Epithelial cell of esophagus (primary cell): ENCODE data around the gene DYNC1H1.

GRCh38 chr14:100305205-100306183 is 750 bp downstream of the SLC25A29 start:
- RRBS, result 2% methylated on average over 26 of the region's 83 CpGs

- RRBS, result no CpG with 5 or more reads among the region's 19 CpGs
Observed at GRCh38 chr14:100307362-100308394, 1.4 kb upstream of the SLC25A29 start.

GRCh38 chr14:100374495-100374884 is 657 bp downstream of the WARS1 start:
- RRBS, result no CpG with 5 or more reads among the region's 1 CpG

- RRBS, result no CpG with 5 or more reads among the region's 9 CpGs
Observed at GRCh38 chr14:100408245-100408860, 32.1 kb downstream of the WDR25 start.

GRCh38 chr14:100417319-100418133 is 41.2 kb downstream of the WDR25 start:
- RRBS, result no CpG with 5 or more reads among the region's 12 CpGs

GRCh38 chr14:100418535-100418828 is 42.2 kb downstream of the WDR25 start:
- RRBS, result no CpG with 5 or more reads among the region's 9 CpGs

- RRBS, result 6% methylated on average over 1 of the region's 27 CpGs
Observed at GRCh38 chr14:100567017-100567522, 20.1 kb downstream of the BEGAIN start.

DNA sequence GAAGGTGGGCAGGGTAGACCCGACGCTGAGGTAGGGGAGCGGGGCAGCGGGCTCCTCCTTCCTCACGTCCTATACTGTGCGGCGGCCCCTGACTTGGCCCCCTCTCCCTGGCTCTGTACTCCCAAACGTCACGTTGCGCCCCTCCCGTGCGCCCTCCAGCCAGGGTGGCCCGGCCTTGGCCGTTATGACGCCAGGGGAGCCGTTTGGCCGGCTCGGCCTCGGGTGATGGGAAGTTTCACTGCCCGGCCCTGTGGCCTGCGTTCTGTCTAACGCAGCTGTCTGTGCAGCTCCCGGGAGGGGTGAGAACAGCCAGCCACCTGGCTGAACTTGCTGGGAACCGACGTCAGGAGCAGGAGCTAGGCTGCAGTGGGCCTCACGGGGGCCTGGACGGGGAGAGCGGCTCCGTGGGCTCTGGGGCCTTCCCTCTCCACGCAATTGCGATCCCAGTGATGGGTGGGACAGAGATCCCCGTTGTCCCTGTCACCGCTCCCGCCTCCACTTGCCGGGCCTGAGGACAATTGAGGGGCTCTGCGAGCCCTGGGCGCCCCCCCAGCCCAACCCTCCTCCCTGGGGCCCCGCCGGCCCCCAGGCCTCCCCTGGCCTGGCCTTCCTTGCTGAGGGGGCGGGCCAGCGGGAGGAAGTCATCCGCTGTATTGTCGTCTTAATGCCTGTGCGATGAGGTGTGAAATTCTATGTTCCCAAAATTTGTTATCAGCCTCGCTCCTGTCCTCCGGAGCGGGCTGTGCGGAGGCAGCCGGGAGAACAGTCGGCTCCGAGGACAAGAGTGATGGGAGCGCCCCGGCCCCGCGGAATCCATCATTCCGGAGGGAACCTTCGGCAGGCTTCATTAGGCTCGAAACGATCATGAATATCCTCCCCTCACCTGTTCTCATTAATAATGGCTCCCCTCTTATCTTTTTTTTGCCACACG is 17.6 kb upstream of the DLK1 start:
- RRBS, result 31% methylated on average over 18 of the region's 60 CpGs

DNA sequence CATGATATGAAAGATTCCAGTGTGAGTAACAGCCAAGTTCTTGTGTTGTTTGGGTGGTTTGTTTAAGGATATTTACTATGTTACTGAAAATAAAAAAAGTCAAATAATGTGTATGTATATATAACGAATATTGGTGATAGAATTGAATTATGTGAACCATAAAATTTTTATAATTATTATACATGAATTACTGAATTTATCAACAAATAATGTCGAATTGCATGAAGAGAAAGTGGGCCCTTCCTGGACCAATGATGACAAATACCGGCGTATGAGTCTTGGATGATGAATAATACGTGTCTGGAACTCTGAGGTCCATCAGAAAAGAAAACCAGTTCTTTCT is 65.2 kb upstream of the RTL1 start:
- RRBS, result no CpG with 5 or more reads among the region's 5 CpGs

GRCh38 chr14:101255379-101255923 is 351.9 kb upstream of the RTL1 start:
- RRBS, result no CpG with 5 or more reads among the region's 12 CpGs

DNA sequence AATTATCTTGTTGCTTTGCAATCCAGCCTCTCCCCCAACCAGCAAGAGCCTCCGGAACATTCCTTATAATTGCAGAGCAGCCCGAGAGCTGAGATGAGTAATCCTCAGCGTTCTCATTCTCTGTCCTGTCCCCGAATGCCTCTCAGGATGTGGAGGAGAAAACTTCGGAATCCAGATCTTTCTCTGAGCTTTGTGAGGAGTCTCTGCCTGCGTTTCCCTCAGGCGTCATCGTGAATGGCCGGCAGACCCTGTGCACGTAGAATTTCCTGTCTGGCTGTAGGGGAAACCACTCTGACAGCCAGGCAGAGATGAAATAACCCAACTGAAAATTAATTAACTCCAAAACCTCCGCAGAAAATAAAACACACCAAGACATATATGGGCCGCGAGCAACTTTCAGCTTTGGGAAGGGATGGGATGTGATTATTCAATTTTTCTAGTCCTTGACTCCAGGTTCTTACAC is 360.6 kb upstream of the PPP2R5C start:
- RRBS, result no CpG with 5 or more reads among the region's 13 CpGs

GRCh38 chr14:101507033-101507589 is 254.4 kb upstream of the PPP2R5C start:
- RRBS, result no CpG with 5 or more reads among the region's 22 CpGs

- RRBS, result no CpG with 5 or more reads among the region's 10 CpGs
Observed at GRCh38 chr14:101535669-101536174, 225.8 kb upstream of the PPP2R5C start.

DNA sequence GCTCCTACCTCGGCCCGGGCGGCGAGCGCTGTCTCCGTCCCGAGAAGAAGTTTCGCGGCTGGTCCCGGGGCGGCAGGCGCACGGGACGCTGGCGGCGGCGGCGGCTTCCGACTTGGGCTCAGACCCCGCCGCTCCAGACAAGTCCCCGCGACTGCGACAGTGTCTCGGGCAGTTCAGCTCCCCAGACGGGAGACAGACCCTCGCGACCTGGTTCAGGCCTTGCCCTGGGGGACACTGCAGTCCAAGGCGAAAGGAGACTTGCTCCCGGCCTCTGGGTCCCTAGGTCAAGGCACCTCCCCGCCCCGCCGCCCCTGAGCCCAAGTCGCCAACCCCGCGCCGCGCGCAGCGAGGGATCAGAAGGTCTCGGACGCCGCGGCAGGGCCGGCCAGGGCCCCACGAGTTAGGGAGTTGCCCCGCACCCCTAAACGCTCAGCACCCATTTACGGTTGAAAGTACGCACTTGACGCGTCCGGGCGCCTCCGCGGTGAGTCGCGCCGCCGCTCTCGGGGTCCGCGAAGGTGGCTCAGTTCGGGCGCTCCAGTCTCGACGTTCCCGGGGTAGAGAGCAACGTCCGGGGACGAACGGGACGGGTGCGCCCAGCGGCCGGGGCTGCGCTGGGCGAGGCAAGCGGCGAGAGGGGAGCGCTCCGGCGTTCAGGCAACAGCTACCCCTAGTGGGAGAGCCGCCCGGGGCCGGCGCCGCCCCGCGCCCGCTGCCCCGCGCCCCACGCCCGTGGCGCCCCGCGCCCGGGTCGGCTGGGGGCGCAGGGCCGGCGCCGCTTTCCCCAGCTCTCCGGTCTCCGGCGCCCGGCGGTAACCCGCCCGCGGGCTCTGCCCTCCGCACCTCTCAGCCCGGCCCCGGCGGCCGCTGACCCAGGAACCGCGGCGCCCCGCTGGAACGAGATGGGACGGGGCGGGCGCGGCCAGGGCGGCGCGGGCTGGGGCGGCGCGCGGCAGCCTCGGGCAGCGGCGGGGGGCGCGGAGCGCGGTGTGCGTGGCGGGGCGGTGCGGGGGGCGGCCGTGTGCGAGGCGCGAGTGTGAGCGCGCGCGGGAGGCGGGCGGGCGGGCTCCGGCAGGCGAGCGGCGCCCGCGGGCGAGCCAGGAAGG is 201.4 kb upstream of the PPP2R5C start:
- RRBS, result 3% methylated on average over 65 of the region's 163 CpGs

- RRBS, result no CpG with 5 or more reads among the region's 10 CpGs
Observed at GRCh38 chr14:101588782-101589325, 172.7 kb upstream of the PPP2R5C start.

GRCh38 chr14:101773394-101774343 is 12.2 kb downstream of the PPP2R5C start:
- RRBS, result no CpG with 5 or more reads among the region's 6 CpGs

DNA sequence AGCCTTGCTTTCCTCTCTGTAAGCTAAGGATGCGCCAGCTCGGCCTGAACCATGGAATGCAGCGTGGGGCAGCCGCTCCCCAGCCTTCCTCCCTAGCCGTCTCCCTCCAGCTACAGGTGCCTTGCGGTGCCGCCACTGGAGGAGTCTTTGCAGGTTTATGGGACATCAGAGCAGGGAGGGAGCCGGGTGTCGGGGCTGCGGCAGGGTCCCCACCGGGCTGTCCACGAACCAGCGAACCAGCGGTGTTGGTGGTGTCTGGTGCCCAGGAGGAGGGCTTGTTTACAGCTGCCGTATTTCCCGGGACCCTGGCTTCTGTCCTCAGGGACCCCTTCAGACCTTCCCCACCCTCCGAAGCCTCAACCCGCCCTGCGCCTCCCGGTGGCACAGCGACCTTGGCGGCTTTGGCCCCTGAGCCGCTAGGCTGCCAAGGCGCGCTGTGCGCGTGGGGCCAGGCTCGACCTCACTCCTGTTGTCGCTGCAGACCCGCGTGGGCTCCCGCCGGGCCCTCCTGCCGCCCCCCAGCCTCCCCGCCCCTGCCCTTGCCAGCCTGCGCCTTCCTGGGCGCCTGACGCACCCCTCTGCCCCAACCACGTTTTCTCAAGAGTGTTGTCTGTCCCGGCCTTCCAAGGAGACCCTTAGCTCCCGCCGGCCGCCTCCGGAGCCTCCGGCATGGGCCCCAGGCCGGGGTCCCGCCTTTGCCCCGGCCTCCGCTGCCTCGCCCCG is 19.6 kb downstream of the PPP2R5C start:
- RRBS, result 12% methylated on average over 13 of the region's 51 CpGs

- RRBS, result 88% methylated on average over 6 of the region's 27 CpGs
Observed at GRCh38 chr14:101843636-101844894, 82.6 kb downstream of the PPP2R5C start.

- RRBS, result no CpG with 5 or more reads among the region's 10 CpGs
Observed at GRCh38 chr14:101874991-101875691, 89.2 kb upstream of the DYNC1H1 start.

DNA sequence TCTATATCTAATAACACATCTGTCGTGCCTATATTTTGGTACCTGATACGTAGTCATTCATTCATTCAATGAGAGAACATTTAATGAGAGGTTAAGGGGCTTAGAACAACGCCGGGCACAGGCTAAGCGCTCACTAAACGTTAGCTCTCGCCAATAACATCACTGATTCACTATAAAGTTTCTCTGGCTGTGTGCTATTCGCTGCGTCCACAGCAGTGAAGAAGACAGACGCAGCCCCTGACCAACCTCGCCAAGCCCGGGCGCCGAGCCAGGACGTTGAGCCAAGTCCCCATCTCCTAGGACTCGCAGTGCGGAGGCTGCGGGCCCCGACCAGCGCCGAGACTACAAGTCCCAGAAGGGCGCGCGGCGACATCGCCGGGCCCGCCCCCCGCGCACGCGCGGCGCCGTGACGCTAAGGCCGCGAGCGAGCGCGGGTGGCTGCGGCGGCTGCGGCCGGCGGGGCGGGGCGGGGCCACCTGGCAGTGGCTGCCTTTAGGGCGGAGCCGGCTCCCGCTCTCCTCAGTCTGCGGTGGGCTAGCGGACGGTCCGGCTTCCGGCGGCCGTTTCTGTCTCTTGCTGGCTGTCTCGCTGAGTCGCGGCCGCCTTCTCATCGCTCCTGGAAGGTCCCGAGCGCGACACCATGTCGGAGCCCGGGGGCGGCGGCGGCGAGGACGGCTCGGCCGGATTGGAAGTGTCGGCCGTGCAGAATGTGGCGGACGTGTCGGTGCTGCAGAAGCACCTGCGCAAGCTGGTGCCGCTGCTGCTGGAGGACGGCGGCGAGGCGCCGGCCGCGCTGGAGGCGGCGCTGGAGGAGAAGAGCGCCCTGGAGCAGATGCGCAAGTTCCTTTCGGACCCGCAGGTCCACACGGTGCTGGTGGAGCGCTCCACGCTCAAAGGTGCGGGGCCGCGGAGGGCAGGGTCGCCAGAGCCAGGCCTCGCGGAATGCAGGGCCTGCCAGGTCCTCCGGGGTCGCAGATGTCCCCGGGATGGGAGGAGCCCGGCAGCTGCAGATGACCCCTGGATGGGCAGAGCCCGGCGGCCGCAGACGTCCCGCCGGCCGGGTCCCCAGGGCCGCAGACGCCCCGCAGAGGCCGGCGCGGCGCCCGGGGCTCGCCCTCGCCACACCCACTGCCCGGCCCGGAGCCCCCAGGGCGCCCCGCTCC is at the start of gene DYNC1H1:
DYNC1H1 (plus strand) TSS at position 522 of the 1,163 bp plus-strand sequence.
- RRBS, result 5% methylated on average over 35 of the region's 129 CpGs